ENCODE data around the gene SH3BGRL3.

GRCh38 chr1:25020401-25020949 lies 90.4 kb upstream of the RUNX3 start:
- PRO-cap: no peak

DNA sequence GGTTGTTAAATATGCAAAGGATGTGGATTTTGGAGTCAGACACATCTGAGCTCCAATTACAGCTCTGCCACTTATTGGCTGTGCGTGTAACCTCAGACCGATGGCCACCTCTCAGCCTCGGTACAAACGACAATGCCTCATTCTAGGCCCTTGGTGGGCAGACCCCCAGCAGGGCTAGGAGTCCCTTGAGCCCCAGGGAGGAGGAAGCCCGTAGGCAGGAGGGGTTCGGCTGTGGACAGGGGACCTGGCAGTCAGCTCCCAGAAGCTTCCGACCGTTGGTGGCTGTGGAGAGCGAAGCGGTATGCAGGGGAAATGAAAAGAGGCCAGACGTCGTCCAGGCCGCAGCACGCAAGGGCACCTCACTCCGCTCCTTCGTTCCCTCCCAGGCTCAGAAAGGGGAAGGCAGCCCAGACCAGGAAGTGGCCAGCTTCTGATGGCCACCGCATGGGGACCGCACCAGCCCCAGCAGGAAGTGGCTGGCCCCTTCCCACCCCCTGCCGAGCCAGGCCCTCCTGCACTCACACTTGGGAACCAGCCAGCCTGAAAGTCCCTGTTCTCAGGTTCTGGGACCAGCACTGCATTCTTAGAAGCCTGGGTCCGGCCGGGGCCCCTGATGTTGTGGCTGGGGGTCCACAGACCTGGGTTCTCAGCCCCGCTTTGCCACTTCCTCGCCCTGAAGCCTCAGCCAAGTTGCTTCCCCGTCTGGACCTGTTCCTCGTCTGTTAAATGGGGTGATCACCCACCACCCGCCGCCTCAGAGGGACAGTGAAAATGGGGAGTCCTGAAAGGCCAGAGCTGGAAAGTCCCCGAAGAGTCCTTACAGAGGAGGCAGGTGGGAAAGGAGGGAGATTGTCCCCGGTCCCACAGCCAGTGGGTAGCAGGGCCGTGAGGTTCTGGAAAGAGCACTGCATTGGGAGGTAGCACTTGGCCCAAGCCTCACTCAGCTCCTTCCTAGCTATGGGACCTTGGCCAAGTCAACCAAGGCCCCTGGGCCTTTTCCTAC lies 103.9 kb upstream of the RUNX3 start:
- PRO-cap: bidirectional peak, plus-strand start at position 527 of the sequence, minus-strand start at position 374 of the sequence

DNA sequence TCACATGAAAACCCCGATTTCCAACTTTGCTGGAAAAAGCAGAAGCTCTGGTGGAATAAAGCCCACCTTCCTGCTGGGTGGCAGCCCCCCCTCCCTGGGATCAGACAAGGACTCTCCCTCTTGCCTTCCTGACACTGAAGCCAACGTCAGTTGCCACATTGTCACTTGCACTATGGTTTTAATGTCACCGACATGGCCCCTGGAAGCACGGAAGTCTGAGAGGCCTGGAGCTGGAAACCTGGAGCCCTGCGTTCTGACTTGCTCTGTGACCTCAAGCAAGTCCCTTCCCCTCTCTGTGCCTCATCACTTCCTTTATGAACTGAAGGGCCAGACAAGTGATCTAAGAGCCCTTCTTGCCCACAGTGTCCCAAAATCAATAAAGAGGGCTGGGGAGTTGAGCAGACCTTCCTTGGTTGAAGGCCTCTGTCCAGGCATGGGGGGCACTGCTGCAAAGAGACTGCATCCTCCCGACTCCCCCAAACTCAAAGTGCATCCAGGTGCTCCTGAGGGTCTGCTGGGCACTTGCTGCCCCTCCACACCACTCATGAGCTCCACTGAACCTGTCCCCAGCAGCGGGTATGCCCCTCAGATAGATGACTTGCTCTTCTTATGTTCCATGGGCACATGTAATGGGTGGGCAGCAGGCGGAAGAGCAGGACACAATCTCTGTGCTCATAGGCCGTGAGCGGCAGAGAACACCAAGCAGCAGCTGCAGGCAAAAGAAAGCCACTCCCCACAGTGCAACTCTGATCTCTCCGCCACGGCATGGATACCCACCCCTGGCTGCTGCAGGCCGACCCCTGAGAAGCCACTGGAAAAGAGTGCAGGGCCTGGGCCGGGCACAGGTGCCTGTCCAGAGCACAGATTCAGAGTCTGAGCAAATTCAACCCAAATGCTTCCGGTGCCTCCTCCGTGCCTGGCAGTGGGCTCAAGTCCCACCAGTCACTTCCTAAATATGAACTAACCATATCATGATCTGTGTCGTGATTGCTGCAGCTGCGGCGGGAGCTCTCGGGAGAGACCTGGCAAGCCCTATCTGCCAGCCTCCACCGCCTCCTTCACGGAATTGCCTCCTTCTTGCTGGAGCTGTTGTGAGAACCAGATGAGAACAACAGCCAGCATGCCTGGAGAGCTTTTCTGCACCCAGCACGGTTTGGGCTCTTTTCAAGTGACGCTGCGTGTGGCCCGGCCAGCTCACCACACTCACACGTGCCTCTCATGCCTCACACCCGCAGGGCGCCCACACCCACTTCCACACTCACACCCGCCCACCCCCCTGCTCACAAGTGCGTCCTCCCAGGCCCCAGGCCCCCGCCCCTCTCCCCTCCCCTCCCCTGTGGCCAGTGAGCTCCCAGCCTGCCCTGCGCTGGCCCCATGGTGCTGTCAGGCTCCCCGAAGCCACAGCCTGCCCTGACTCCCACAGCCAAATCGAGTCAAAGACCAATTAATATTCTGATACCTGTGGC lies 135.3 kb upstream of the RUNX3 start:
- PRO-cap: no peak

GRCh38 chr1:25145707-25146251 lies 86.5 kb downstream of the SYF2 start:
- PRO-cap: no peak

- PRO-cap: bidirectional peak, plus-strand start at chr1:25198880, minus-strand start at chr1:25198811
Measured at GRCh38 chr1:25198650-25199142, 33.6 kb downstream of the SYF2 start.

DNA sequence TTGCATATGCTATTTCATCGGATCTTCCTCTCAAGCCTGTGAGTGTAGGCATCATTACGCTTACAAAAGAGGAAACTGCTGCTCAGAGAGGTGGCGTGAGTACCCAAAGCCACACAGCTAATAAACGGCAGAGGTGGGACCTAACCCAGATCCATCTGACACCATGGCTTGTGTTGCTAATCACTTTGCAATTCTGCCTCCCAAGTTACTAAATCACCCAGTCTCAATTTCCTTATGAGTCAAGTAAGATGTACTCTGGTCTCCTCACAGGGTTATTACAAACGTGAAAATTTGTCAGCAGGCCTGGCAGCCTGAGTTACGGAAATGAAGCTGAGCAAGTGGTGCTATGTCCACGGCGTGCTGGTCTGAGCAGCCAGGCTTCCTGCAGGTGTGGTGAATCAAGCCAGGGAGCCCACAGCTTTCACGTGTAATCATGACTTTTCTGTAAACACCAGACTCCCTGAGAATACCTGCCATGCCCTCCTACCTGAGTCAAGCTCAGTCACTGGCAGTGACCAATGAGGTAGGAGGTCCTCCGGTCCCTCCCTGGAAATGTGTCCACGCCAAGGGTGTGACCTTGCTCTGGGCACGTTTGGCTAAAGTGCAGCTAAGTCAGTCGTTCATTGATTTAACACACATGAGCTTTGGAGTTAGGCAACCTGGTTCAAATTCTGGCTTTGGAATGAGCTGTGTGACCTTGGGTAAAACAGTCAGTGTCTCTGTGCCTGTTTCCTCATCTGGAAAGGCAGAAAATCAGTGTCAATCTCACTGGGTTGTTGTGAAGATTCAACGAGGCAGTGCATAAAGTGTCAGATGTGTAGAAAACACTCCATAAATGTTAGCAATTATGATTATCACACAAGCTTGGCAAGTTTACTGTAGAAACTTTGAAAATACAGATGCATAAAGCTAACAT lies 4.9 kb upstream of the RHCE start:
- PRO-cap: no peak

DNA sequence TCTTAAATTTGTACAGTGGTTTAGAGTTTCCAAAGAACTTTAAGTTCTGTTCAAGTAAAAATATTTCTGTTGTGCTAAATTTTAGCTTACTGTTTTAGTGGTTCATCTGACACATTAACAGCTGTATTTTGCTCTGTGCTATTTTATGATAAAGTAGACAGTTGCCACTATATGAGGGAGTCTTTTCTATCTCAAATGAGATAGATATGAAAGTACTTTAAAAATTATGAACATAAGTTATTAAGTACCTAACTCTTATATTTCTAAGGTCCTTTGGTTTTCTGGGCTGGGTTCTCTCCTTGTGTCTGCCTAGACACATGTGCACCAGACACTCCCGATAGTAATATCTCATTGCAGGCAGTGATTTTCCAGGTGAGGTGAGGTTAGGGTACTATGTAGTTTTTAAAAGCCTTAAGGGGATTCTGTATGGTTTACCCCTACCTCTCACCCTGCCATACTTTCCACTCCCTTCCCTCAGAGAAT lies 3.8 kb downstream of the MACO1 start:
- PRO-cap: no peak

DNA sequence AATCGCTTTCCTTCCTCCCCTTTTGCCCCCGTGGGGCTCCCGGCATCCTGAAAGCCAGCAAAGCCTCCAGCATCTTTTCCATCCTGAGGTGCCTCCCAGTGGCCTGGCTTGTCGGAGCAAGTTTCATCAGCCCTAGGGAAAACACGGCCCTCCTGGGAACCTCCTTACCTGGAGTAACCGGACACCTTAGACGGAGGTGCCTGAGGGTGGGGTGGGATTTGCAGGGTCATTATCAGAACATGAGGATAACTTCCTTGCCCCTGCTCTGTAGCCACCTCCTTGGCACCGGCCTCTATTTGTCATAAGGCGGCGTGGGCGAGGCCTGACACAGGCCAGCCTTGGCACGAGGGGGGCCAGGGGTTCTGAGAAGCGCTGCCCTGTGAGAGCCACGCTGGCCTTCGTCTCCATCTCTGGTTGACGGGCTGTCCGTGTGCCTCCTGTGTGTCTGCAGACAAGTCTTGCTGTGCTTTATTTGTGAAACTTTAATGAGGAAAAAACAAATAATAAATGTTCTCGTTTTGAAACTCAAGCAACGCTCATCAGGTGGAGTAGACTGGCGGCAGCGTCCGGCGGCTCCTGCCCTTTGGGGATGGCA lies 25.0 kb downstream of the LDLRAP1 start:
- PRO-cap: no peak

DNA sequence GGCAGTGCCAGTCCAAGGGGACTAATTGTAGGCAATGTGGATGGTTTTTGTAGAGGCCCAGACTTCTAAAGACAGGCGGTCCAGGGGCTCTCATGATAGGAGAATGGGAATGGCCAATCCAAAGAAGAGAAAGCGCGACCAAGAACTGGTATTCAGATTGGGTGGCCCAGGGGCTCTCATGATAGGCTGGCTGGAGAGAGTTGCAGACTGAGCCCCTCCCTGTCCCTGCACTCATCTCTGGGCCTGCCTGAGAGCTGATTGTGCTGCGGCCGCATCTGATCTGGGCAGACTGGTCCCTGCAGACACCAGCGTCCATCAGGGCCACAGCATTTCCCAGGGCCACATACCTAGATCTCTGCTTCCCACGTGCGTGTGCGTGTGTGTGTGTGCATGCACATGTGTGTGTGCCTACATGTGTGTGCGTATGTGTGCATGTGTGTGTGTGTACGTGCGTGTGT lies 30.4 kb upstream of the MAN1C1 start:
- PRO-cap: no peak

- PRO-cap: no peak
Measured at GRCh38 chr1:25619010-25619540, 2.5 kb downstream of the MAN1C1 start.

DNA sequence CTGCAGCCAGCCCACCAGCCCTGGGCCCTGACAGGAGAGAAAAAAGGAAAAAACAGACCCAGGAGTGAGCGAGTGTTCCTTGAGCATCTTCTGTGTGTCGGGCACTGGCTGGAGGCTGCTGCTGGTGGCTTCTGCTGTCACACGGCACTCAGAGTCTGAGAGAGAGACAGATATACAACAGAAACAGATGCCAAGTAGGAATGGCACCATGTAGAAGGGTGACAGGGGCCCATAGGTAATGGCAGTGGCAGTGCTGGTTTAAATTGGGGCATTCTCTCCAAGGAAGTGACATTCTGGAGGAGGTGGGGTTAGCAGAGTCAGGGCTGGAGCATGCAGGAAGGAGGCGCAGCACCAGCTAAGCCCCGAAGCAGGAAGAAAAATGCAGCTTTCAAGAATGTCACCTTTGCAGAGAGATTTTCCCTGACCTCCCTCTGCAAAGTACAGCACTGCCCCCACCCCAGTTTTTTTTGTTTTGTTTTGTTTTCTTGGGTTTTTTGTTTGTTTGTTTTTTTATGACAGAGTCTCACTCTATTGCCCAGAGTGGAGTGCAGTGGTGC lies 24.5 kb upstream of the SELENON start:
- PRO-cap: no peak

DNA sequence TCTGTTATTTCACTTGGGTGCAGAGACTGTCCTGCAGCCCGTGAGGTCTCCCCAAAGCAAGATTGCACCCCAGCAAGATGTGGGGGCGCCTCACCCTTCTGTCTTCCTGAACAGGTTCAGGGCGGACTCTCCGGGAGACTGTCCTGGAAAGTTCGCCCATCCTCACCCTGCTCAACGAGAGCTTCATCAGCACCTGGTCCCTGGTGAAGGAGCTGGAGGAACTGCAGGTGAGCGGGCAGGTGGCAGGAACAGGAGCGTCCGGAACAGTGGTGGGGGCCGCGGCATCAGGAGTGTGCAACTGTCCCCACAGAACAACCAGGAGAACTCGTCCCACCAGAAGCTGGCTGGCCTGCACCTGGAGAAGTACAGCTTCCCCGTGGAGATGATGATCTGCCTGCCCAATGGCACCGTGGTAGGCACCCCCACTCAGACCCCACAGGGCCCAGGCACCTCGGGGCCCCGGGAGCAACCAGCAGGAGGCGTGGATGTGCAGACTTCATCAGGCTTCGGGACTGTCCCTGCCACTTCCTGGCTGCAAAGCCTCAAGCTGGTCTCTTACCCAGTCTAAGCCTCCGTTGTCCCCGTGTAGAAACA lies 5.9 kb upstream of the MTFR1L start:
- PRO-cap: no peak

DNA sequence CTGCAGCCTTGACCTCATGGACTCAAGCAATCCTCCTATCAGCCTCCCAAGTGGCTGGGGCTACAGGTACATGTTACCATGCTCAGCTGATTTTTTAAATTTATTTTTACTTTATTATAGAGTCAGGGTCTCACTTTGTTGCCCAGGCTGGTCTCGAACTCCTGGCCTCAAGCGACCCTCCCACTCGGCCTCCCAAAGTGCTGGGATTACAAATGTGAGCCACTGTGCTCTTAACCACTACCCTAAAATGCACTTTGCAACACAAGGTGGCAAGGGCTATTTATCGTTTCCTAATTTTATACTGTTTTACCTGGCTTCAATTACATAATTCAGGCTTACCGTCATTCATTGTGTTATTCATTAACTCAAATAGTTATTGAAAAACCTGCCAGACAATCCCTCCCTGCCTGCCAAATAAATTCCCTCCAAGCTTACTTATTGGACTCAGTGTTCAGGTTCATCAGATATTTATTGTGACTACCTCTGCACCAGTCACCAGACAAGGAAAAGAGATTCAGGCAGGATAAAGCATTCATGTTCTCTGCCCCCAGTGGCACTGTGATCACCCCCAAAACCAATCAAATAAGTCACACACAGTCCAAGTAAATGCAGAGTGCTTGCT lies 8.0 kb upstream of the AUNIP start:
- PRO-cap: no peak

DNA sequence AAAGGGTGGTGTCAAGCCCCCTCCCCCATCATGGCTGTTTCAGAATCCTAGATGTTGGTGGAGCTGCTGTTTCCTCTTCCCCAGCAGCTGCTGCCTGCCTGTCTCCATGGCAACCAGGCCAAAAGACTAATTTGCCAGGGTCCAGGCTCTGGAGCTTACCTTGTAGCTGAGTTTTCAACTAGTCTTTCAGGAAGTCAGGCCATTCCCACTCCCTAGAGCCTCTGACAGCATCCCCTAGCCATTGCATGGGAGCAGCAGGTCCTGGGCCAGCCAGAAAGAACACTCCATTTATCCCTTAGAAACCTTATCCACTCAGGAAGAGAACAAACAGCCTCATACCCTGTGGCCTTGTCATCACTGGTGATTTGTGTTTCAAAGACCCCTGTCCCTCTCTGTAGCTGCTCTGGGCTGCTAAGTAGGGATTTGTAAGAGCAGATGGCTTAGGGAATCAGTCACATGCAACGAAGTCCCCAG lies 21.4 kb upstream of the STMN1 start:
- PRO-cap: no peak

- PRO-cap: no peak
Measured at GRCh38 chr1:26020420-26021239, 945 bp upstream of the EXTL1 start.

DNA sequence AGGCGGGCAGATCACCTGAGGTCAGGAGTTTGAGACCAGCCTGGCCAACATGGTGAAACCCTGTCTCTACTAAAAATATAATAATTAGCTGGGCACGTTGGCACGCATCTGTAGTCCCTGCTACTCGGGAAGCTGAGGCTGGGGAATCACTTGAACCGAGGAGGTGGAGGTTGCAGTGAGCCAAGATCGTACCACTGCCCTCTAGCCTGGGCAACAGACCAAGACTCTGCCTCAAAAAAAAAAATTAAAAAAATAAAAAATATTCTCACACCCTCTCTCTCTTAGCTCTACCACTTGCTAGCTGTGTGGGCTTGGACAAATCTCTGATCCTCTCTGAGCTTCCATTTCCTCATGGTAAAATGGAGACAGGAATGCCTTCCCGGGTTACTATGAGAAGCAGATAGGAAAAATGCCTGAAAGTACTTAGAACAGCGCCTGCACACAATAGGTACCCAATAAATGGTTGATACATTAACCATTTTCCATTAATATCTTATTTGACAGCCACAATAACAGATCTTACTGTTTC lies 3.2 kb downstream of the TRIM63 start:
- PRO-cap: no peak

DNA sequence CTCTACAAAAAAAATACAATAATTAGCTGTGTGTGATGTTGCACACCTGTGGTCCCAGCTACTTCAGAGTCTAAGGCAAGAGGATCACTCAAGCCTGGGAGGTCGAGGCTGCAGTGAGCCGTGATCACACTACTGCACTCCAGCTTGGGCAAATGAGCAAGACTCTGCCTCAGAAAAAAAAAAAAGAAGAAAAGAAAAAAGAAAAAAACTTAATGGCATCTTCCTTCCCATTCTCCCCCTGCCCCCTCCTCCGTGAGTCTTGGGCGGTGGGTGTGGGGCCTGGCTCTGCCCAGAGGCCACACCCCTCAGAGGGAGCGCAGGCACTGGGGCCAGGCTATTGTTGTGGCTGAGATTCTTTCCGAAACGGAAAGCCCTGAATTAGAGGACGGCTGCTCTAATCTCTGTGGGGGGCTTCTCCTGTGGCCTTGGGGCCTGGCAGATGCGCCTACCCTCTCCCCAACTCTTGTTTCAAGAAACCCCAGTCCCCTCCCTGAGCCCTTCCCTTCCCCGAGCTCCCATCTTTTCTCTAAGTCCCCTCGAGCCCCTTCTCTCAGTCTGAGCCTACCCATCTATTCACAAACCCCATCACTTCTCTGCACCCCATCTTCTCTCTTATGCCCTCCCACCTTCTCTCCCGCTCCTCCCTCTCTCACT lies 4.1 kb upstream of the FAM110D start:
- PRO-cap: no peak

GRCh38 chr1:26254946-26255410 lies 21.0 kb downstream of the CEP85 start:
- PRO-cap: no peak

DNA sequence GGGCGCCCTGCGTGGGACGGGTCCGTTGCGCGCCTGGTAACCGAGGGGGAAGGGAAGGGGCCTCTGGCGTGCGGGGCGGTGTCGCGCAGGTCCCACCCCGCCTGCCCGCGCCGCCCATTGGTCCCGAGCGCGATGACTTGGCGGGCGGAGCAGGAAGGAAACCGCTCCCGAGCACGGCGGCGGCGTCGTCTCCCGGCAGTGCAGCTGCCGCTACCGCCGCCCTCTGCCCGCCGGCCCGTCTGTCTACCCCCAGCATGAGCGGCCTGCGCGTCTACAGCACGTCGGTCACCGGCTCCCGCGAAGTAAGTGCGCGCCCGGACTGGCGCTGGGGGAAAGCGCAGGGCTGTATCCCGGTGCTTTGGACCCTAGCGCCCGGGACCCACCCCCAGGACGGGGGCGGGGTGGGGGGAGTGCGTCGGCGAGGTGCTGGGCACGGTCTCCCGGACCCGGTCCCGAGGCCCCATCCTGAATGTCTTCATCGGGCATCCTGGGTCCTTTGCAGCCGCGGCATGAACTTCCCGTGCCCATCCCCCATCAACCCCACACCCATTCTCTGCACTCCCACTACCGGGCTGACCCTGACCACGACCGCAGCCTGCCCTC lies at the start of gene SH3BGRL3:
TSS of gene SH3BGRL3 (plus strand) at position 185 of the 603 bp plus-strand sequence.
- PRO-cap: bidirectional peak, plus-strand start at position 198 of the sequence, minus-strand start at position 42 of the sequence

DNA sequence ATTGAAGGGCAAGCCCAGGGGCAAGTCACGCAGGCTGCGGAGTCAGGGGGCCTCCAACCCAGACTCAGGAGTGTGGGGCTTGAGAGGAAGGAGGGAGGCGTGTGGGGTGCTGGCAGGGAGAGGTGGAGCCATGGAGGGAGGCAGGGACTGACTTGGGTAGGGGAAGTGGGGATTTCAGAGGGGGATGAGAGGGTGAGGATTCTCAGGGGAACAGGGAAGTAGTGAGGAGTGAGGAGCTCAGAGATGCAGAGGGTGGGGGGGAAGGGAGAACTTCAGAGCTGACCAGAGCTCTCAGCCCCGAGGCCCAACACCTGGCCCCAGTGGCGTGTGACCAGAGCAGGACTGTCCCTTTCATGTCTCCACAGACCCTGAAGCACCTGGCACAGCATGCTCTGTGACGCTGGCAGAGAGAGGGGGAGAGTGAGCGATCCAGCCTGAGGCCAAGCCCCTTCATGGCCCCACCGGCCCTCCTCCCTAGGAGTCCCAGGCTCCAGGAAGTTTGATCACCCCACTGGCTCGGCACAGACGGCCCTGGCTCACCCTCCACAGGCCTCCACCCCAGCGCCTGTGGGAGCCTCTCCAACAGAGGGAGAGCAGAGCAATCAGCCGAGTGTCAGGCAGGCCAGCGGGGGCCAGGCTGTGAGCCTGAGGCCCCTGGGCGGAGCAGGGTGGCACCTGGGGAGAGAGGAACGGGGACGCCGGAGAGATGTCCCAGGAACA lies 10.9 kb downstream of the SH3BGRL3 start:
- PRO-cap: no peak

All from colonic mucosa (tissue), 1 donor.